ENCODE results near the genes CNNM4, ANKRD23 and C2orf92.

DNA sequence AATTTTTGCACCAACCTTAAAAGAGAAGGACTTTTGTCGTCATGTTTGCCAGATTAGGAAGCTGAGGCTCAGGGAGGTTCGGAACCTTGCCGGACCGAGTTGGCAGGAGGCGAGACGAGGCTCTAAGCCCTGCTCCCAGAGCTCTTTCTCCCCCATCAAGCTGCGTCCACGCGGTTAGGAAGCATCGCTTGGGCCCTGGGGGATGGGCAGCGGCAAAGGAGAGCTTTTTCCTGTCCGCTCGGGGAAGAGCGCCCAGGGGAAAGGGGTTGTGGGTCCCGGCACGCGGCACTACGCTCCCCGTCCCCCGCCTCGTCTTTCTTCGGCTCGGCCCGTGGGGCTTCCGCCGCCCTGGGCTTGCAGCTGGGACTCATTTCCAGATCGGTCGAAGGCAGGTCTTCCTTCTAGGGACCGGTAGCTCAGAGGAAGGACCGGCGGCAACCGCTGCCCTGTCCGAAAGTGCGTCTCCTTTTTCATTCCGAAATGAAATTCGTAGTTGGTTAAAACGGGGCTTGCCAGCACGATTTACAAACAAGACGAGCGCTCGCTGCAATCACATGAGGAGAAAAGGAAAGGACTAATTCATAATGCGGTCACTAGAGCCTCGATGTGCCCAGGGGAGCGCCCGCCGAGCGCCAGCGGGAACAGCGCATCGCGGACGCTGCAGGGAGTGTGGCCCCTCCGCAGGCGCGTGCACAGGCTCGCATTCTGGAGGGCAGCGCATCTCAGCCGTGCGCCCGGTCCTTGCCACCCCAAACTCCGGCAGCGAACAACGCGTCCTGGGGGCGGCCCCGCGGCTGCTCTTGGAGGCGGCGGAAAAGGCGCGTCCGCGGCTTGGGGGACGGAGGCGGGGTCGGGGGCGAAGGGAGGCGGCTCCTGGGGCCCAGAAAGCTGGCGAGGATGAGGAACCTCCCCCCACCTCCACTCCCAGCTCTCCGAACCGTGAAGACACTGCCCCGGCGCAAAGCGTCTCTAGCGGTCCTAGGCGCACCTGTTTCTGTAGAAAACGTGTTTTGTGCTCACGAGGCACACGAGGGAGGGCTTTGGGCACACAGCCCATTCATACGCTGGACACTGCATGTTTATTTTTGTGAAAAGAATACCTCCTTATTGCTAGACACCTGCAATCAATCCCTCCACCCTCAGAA lies 3.6 kb upstream of the ITPRIPL1 start:
- PRO-cap, 2 experiments, result peak in 2 of 2 experiments; most common plus-strand start position 921 of the sequence (in 1); most common minus-strand start position 768 of the sequence (in 2)
- RAMPAGE, long total RNA, 4 experiments, result start-site peak on the minus strand in 2 of 4 experiments, centred at positions 743 to 765 of the sequence, 16 to 26 reads per replicate

DNA sequence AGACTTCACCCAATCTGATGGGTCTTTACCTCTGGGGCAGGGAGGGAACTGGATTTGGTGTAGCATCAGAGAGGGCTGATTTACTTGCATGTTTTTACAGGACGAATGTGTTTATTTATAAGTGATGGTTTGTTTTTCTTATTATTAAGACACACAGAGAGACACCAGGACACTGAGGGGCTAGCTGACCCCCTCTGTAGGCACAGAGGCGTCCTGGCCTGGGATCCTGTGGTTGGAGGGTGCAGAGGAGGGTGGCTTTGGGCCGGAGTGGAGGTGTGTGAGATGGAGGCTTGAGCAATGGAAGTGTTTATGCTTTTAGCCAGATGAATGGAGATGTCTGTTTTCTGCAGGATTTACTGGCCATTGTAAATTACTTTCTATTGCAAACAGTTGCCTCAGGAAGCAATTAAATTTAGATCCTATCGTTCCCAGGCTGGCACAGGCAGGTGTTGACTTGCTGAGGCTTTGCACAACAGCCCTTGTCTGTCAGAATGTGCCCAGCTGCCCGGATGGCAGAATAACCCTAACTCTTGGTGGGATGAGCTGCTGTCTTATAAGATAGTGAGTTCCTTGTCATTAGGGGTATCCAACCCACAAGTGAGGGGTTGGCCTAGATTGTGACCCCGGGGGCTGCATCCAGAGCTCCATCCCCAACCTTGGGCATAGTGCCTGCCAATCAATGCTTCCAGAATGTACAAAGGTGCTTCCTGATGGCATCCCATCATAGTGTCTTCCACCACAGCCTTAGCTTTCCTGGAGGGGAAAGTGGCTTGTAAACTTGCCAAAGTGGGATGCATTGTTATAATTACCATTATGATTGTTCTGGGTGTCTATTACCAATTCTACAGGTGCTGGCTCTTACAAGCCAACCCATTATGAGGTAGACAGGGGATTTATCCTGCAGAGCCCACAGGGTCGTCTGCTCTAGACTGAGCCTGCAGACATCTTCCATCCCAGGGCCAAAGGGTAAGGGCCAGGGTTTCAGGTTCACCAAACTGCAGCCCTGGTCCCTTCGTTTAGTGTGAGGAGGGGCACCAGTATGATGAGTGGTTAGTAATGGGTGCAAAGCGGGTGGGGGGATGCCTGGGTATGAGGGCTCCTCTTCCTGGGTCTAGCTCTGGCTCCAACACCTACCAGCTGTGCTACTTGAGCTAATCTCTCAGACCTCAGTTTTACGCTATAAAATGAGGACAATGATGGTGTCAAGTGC lies 1.6 kb upstream of the ARID5A start:
- PRO-cap, 2 experiments, result no peak in any of the 2 experiments
- RAMPAGE, long total RNA, 4 experiments, result no peak in any of the 4 experiments

- PRO-cap, 2 experiments, result no peak in any of the 2 experiments
- RAMPAGE, long total RNA, 4 experiments, result no peak in any of the 4 experiments
These were observed 10.3 kb downstream of the ARID5A start for GRCh38 chr2:96546947-96547212.

DNA sequence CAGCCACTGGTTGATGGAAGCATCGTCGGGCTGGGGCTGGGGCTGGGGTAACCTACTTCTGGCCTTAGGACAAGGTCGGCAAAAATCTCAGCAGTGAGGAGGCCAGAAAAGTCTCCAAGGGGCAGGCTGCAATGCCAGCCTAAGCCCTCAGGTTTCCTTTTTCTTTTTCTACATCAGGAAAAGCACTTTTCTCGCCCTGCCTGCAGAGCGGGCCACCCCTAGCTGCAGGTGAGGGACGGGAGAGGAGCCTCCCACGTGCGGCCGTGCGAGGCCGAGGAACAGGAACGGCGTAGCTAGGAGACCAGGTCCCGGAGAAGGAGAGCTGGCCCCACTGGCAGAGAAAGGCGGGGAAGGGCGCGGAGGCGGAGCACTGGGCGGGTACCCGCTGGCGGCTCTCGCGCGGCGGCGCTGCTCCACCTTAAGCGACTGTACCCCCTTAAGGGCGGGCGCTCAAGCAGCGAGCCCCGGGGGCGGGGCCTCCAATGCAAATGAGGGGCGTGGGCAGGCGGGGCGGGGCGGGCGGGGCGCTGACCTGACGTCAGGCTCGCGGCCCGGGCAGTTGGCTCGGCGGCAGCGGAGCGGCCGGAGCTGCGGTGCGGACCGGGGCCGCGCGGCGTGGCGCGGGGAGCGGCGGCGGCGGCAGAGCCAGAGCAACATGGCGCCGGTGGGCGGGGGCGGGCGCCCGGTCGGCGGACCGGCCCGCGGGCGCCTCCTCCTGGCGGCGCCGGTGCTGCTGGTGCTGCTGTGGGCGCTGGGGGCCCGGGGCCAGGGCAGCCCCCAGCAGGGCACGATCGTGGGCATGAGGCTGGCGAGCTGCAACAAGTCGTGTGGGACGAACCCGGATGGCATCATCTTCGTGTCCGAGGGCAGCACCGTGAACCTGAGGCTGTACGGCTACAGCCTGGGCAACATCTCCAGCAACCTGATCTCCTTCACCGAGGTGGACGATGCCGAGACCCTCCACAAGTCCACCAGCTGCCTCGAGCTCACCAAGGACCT lies at the start of gene CNNM4:
TSS of gene CNNM4 (plus strand) at position 558 of the 999 bp plus-strand sequence.
- PRO-cap, 2 experiments, result peak in 2 of 2 experiments; most common plus-strand start position 558 of the sequence (in 2); most common minus-strand start position 309 of the sequence (in 1)
- RAMPAGE, long total RNA, 4 experiments, result no peak in any of the 4 experiments

- PRO-cap, 2 experiments, result no peak in any of the 2 experiments
- RAMPAGE, long total RNA, 4 experiments, result no peak in any of the 4 experiments
These were observed 598 bp downstream of the CNNM4 start for GRCh38 chr2:96761344-96761655.

DNA sequence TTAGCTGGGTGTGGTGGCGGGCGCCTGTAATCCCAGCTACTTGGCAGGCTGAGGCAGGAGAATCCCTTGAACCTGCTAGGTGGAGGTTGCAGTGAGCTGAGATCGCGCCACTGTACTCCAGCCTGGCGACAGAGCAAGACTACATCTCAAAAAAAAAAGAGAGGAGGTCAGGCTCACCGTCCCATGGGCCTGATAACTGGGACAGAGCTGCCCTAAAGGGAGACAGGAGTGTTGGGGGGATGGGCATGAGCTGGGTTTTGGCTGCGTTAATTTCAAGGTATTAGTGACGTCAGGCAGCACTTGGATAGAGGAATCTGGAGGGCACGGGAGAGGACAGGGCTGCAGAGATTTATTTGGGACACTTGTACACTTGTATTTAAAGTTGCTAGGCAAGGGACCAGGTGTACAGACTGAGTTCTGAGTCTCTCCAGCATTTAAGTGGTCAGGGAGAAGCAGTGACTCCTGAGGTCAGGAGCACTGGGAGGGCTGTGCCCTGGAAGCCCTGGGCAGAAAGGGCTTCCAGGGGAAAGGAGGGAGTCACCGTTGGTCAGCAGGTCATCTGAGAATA lies 23.3 kb upstream of the CNNM3 start:
- PRO-cap, 2 experiments, result no peak in any of the 2 experiments
- RAMPAGE, long total RNA, 4 experiments, result no peak in any of the 4 experiments

- PRO-cap, 2 experiments, result no peak in any of the 2 experiments
- RAMPAGE, long total RNA, 4 experiments, result start-site peak on the plus strand in 1 of 4 experiments, at chr2:96801315-96802105 at its widest, 5 to 17 reads per replicate
These were observed 14.6 kb upstream of the CNNM3 start for GRCh38 chr2:96801152-96802278.

GRCh38 chr2:96843906-96845007 lies at the start of gene ANKRD23:
Gene ANKRD23 (minus strand): TSS chr2:96844021.
- PRO-cap, 2 experiments, result peak in 1 of 2 experiments; most common minus-strand start chr2:96844021 (in 1)
- RAMPAGE, long total RNA, 4 experiments, result no peak in any of the 4 experiments

DNA sequence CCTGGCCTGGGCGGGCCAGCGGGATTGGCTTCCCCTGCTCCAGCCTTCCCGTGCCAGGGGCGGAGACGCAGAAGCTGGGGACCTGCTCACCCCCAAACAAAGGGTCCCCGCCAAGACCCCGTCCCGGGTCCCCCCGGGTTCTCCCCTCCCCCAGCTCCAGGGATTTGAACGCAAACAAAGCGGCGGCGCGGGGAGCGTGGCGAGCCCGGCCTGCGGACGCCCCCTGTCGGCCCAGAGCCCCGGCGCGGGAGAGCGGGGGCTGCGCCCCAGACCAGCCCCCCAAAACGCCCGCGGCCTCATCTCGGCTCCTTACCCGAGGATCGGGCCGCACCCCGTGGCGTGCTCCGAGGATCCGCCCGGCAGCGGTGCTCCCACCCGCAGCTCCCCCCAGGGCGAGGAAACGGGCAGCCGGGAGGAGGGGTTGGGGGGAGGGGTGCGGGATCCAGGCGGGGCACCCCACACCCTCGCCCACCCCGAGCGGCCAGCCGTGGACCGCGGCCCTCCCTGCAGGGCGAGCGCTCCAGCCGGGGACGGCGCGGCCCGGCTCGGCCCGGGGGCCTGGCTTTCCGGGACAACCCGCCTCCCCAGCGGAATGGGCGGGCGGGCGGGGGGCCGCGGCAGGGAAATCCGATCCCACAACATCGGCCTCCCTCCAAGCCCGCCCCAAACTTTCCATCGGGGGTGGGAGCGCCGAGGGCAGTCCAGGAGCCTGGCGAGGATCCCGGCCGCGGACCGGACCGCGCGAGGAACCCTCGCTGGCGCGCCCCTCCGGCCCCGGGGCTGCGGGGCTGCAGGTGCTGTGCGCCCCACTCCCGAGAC lies 797 bp downstream of the SEMA4C start:
- PRO-cap, 2 experiments, result peak in 2 of 2 experiments; most common plus-strand start position 484 of the sequence (in 1); most common minus-strand start position 388 of the sequence (in 1)
- RAMPAGE, long total RNA, 4 experiments, result start-site peak on the minus strand in 2 of 4 experiments, centred at positions 366 to 522 of the sequence, 5 to 16 reads per replicate

- PRO-cap, 2 experiments, result peak in 1 of 2 experiments; most common plus-strand start chr2:96871035 (in 1); most common minus-strand start chr2:96870907 (in 1)
- RAMPAGE, long total RNA, 4 experiments, result start-site peak on the minus strand in 1 of 4 experiments, at chr2:96870812-96870843 at its widest, 14 reads per replicate
These were observed 935 bp upstream of the SEMA4C start for GRCh38 chr2:96870615-96871414.

DNA sequence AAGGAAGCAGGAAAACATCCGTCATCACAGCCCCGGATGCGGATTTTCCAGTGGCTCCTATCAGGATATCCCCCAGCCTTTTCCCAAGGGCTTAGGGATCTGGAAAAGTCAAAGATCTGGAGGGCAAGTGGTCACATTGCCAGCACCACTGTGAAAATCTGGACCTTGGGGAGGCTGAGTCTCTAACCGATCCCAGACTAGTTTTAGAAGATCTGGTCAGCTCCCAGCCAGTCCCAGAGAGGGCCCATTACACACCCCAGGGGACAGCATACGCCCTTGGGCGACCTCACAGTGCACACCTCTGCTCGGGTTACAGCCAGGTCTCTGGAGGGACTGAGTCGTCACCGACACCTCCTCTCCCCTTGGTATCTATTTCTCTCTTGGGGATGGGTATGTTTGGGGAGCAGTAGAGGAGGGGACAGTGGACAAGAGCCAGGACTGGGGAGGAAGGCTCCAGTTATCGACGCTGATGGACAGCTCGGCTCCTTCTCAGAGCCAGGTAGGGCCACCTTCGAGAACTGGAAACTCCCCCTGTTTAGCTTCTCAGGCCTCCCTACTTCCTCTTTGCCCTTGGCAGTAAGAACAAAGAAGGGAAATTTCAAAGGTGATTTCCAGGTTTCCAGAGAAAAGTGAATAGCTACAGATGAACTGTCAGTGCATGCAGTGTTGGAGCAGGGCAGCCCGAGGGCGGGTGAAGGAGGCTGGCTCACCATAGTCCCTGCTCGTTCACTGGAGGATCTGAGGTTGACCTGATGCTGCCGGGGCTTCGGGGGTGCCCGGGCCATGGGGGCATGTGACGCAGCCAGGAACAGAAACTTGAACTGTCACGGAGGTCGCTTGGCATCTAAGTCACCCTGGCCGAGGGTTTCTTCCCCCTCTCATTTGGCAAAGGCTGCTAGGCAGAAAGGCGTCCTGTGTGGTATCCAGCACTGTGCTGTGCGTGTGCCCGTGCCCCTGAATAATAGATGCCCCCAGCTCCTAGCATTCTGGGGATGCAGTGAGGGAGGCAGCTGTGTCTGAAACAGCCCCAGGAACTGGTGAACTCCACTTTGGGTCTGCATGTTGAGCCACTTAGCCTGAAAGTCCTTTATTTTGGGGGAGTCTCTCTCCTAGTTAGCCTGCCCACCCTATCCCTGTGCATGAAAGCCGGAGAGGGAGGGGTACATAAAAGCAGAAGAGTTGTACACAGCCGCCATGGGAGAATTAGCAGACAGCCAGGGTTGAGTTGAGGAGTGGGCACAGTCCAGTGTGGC lies 4.5 kb upstream of the SEMA4C start:
- PRO-cap, 2 experiments, result peak in 1 of 2 experiments; most common plus-strand start position 663 of the sequence (in 1); most common minus-strand start position 520 of the sequence (in 1)
- RAMPAGE, long total RNA, 4 experiments, result no peak in any of the 4 experiments

DNA sequence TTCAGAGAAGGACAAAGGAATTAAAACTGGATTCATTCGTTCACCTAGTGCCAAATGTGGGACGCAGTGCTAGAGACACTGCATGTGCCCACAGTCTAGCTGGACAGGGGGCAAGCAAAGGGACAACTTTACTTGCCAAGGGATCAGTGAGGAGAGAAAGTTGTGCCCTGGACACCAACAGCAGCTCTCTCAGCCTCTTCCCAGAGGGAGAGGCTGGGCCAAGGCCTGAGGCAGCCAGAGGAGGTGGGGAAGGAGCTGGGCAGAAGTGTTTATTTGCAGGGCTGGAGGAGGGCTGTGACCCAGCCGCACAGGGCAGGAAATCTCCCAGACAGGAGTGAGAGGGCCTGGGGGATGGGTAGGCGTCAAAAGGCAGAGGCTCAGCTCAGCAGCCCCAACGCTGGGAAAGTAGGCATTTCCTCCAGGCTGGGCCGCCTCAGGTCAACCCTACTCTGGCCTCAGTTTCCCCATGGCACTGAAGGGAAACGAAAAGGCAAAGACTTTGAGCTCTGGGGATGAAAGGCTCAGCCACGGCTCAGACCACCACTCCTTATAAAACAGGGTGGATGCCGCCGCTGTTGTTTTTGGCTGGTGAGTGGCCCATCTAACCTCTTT lies 21.7 kb upstream of the SEMA4C start:
- PRO-cap, 2 experiments, result no peak in any of the 2 experiments
- RAMPAGE, long total RNA, 4 experiments, result no peak in any of the 4 experiments

DNA sequence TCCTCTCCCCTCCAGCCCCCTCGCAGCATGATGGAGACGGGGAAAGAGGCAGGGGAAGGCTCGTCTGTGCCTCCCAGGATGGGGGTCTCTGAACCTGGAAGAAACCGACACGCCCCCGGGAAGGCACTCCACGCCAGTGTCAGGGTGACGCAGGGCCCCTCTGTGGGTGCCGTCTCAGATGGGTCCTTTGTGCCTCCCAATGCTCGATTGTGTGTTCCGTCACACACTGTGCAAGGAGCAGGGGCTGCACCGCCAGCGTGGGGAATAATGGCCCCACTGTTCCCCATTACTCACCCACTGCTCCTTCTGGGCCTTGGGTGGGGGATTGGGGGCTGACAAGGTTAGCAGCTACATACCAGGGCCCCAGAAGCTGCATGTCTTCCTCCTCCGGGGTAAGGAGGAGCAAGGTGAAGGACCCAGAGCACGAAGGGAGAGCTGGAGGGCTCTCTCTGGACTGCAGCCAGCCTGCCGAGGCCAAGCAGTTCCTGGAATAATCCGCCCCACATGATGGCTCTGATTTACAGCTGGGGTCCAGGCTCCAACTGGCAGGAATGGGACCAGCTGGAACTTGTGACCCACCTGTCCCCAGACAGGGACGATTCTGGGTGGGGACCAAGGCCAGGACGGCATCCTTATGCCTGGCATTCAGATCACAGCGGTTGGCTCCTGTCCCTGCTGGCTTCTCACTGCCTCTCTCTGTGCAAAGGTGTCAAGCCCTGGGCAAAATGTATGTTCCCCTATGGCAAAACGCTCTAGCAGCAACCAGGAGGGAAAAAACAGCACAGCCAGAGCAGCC lies 36.2 kb downstream of the FAM178B start:
- PRO-cap, 2 experiments, result no peak in any of the 2 experiments
- RAMPAGE, long total RNA, 4 experiments, result no peak in any of the 4 experiments

DNA sequence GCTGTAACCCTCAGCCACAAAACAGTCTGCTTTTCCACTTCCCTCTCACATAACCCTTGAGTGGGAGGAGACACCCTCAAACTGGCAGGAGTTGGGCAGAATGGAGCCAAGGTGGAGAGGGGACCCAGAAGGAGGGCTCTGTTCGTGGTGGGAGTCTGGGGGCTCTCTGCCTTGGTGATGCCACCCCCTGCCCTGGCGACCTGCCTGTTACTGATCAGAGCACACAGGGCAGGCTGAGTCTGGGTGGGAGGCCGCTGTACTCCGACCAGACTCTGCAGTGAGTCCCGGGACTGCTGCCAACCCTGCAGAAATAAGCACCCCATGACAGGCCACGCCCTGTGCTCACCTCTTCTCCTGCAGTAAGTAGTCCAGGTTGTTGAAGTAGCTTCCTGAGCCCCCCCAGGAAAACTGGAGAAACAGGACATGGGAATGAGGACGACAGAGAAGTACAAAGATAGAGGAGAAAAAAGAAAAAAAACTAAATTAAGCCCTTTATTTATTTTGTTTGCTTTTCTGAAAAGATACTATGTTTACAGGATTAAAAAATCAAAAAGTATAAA lies 15.9 kb downstream of the FAM178B start:
- PRO-cap, 2 experiments, result no peak in any of the 2 experiments
- RAMPAGE, long total RNA, 4 experiments, result no peak in any of the 4 experiments

DNA sequence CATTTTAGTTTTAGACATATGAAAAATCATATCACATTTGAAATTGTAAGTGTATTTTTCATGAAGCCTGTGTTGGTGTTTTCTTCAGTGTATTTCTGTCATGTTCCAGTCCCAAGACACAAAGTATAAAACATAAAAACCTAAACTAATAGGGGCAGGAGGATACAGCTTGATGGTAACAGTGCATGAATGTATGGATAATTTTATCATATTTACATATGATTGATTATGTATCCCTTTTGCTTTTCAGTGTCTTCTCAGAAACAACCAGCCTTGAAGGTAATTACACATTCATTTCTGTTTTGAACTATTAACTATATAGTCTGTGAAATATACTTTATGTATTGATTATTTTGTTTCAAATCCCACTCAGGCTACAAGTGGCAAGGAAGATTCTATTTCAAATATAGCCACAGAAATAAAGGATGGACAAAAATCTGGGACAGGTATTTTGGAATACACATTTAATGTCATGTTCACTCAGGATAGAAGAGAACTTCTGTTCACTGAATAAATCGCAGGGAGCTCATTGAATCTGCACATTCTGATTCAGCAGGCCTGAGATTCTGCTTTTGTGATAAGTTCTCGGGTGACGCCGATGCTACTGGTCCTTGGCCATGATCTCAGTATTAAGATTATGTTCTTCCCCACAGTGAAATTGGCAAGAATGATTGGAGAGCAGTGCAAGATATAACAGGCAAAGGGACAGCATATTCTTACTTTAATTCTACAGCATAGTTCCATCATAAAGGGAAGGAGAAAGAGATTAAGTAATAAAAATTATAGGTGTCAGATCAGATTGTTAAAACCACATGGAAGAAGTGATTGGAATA lies 29.7 kb downstream of the ANKRD36 start:
- PRO-cap, 2 experiments, result no peak in any of the 2 experiments
- RAMPAGE, long total RNA, 4 experiments, result start-site peak on the plus strand in 1 of 4 experiments, centred at position 381 of the sequence, 10 reads per replicate

DNA sequence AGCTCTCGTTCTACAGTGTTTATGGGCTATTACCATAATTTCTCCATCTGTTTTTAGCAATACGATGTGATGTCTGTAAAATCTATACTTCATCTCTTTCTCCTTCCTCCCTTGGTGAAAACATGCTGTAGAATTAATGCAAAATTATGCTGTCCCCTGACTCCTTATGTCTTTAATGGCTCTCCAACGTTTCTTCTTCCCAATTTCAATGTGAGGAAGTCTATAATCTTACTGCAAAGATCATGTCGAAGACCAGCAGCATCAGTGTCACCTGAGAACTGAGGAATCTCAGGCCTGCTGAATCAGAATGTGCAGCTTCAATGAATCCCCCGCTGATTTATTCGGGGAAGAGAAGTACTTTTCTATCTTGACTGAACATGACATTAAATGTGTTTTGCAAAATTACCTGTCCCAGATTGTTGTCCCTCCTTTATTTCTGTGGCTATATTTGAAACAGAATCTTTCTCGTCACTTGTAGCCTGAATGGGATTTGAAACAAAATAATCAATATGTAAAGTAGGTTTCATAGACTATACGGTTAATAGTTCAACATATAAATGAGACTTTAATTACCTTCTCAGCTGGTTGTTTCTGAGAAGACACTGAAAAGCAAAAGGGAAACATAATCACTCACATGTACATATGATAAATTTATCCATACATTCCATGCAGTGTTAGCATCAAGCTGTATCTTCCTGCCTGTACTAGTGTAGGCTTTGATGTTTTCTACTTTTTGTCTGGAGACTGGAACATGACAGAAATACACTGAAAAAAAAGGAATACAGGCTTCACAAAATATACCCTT lies 31.1 kb downstream of the ANKRD36B start:
- PRO-cap, 2 experiments, result no peak in any of the 2 experiments
- RAMPAGE, long total RNA, 4 experiments, result start-site peak on the minus strand in 1 of 4 experiments, centred at position 425 of the sequence, 9 reads per replicate

DNA sequence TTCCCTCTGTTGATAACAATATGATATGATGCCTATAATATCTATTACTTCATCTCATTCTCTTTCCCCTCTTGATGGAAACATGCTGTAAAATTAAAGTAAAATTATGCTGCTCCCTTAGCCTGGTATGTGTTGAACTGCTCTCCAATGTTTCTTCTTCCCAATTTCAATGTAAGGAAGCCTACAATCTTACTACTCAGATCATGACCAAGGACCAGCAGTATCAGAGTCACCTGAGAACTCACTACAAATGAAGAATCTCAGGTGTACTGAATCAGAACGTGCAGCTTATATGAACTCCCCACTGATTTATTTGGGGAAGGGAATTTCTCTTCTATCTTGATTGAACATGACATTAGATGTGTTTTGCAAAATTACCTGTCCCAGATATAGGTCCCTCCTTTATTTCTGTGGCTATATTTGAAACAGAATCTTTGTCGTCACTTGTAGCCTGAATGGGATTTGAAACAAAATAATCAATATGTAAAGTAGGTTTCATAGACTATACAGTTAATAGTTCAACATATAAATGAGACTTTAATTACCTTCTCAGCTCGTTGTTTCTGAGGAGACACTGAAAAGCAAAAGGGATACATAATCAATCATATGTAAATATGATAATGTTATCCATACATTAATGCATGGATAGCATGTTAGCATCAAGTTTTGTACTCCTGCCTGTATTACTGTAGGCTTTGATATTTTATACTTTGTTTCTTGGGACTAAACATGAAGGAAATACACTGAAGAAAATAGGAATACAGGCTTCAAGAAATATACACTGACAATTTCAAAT lies 29.2 kb downstream of the ANKRD36B start:
- PRO-cap, 2 experiments, result no peak in any of the 2 experiments
- RAMPAGE, long total RNA, 4 experiments, result start-site peak on the minus strand in 1 of 4 experiments, centred at position 227 of the sequence, 10 reads per replicate

DNA sequence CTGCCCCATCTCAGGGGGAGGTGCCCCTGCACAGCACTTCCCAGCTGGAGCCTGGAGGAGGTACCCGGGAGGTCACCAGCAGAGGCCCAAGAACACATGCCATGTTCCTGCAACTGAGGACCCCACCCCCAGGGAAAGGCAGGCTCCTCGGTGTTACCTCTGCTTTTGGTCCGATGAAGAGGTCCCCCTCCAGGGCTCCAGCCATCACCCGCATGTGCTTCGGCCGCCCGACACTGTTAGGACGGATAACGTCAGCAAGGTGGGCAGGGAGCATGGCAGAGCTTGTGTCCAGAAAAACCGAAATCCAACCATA lies 3.5 kb downstream of the ACTR1B start:
- PRO-cap, 2 experiments, result no peak in any of the 2 experiments
- RAMPAGE, long total RNA, 4 experiments, result no peak in any of the 4 experiments

DNA sequence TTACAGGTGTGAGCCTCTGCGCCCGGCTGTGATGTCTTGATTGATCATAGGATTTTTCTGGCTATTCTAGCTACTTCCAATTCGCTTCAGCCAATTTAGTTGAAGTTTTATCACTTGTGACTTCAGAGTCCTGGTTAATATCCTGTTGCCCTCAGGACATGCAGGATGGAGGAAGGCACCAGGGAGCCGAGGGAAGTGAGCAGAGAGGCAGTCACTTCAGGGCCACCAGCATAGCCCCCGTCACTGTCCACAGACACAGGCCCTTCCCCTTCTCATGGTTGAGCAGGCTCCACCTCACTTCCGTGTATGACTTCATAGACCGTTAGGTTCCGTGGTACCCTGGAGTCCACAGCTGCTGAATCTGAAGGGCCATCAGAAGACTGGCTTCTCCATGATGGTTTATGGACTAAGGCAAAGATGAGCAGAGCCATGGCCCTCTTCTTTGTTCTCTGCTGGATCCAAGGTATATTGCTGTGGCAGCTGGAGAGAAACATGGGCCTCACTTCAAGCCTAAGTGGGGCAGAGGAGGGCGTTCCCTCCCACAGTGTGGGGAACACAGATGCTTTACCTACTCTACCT lies at the start of gene C2orf92:
TSS of gene C2orf92 (plus strand) at position 342 of the 579 bp plus-strand sequence.
- PRO-cap, 2 experiments, result no peak in any of the 2 experiments
- RAMPAGE, long total RNA, 4 experiments, result no peak in any of the 4 experiments

- PRO-cap, 2 experiments, result no peak in any of the 2 experiments
- RAMPAGE, long total RNA, 4 experiments, result start-site peak on the plus strand in 2 of 4 experiments, at chr2:97673974-97674466 at its widest, 5 to 6 reads per replicate
These were observed 4.4 kb downstream of the C2orf92 start for GRCh38 chr2:97673522-97674636.

All from upper lobe of left lung (tissue), 5 donors.